Mesangial cell (primary cell): ENCODE measurements around the genes MYOZ2 and TNIP3.

- RAMPAGE, long total RNA = no peak
Measured at GRCh38 chr4:118919532-118920262, 31.0 kb downstream of the SYNPO2 start.

- RAMPAGE, long total RNA = no peak
Measured at GRCh38 chr4:118938823-118939927, 50.5 kb downstream of the SYNPO2 start.

DNA sequence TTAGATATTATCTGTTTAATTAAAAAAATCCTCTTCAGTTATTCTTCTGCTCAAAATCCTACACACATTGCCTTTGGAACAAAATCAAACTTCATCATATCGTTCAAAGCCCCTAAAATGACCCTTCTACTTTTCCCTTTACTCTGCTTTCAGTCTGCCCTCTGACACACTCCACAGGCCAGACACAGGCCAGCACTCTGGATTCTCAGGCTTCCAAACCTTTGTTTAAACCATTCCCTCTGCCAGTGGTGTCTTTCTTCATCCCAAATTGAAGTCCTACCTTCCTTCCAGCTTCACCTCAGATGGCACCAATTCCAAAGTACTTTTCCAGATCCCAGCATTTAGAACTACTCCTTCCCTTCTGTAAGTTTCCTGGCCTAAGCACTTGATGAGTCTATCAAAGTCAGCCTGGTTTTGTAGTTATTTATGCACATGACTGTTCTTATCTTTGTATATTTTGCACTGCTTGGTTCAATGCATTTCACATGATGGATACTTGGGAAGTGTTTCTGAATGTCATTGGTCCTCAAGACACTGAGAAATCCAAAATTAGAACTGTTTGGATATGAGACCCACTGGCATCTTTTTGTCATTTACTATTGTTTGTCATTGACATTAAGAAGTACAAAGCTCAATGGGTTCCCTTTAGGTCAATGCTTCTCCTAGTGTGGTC is 95.8 kb downstream of the SYNPO2 start:
- RAMPAGE, long total RNA = no peak

GRCh38 chr4:118988923-118989821 is 100.5 kb downstream of the SYNPO2 start:
- RAMPAGE, long total RNA = no peak

DNA sequence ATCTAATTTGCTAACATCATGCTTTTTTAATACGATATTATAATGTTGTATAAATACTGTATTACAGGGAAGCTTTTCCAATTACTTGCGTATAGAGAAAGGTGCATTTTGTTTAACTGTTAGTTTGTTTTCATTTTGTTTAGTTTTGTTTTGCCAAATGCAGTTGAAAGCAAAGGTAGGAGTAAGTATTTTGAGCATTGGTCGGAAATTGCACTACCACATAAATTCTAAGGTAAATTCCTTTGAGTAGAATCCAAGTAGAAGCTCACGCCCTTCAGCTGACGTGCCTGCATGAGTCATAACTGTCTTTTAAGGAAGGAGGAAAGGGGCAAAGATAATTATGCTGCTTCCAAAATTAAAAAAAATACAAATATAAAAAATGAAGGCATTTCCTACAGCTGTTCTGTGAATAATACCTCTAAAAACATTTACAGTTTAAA is 110.3 kb upstream of the MYOZ2 start:
- RAMPAGE, long total RNA = no peak

DNA sequence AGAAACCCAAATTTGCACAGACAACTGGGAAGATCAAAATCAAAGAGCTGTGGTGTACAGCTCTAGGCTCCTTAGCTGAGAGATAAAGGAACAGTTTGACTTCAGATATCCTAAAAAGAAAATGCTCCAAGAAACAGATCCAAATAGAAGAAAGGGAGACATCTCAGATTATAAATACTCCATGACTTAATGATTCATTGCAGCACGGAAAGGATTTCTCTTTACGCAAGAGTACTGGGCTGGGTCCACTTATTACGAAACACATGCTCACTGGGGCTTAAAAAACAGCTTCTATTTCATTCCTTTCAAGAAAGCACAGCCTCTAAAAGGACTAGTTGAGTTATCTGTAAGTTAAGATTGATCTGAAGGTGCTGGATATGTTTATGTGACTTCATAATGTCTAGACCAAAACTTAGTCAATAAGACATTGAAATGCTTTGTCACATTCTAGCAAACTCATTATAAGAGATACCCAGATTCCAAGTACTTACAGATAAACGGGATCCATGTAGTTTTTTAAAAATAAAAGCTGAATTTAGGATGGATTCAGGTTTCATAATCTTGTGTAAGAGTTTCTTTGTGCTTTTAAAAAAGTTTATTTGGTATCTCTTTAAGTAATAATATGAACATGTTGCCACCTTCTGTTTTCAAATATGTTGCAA is 109.7 kb upstream of the MYOZ2 start:
- RAMPAGE, long total RNA = no peak

DNA sequence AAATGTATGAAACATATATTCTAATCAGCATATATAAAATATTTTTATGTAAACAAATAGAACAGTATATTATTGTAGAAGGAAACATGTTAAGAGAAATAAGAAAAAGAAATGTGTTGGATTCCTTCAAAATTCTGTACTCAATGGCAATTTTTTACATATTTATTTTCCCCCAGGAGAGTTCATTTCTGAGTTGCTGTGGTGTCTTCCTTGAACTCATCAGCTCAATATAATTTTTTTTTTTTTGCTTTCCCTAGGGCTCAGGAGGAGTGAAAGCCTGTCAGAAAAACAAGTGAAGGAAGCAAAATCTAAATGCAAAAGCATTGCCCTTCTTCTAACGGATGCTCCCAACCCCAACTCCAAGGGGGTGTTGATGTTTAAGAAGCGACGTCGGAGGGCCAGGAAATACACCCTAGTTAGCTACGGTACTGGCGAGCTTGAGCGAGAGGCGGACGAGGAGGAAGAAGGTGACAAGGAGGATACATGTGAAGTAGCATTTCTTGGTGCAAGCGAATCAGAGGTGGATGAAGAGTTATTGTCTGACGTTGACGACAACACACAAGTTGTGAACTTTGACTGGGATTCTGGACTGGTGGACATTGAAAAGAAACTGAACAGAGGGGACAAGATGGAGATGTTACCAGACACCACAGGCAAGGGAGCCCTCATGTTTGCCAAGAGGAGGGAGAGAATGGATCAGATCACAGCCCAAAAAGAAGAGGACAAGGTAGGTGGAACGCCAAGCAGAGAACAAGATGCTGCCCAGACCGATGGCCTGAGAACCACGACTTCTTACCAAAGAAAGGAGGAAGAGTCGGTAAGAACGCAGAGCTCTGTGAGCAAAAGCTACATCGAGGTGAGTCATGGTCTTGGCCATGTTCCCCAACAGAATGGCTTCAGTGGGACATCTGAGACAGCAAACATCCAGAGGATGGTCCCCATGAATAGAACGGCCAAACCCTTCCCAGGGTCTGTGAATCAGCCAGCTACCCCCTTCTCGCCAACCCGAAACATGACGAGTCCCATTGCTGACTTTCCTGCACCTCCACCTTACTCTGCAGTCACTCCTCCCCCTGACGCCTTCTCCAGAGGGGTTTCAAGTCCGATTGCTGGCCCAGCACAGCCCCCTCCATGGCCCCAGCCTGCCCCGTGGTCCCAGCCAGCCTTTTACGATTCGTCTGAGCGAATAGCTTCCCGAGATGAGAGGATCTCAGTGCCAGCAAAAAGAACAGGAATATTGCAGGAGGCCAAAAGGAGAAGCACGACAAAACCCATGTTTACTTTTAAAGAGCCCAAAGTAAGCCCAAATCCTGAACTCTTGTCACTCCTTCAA is 105.6 kb upstream of the MYOZ2 start:
- RAMPAGE, long total RNA = no peak

DNA sequence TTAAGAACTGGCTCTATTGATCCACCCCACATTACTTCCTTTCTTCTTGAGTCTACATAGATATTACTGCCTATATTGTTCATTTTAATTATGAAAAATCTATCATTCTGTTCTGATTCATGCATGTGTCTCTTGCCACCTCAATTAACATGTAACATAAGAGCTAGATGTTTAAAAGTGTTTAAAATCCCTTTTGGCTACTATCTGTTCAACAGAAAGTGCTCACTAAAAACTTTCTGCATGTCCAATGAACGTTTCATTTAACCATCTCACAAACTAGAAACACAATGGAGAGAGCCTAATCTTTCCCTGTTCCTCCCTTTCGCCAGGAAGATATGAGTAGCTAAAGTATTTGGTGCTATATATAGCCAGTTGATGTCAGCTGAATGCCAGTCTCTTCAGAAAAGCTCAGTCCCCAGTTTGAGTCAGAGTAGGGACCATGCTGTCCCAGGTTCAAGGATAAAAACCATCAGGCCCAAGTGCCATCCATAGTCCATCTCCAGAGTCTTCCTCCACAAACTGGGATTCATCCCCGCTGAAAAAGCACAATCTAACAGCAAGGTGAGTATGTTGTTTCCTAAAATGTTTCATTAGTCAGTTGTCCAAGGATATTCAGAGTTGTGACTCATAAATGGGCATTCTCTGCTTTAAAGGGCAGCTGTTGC is at the start of gene MYOZ2:
Gene MYOZ2 (plus strand): TSS at position 411 of the 665 bp plus-strand sequence.
- RAMPAGE, long total RNA = no peak

- RAMPAGE, long total RNA = no peak
Measured at GRCh38 chr4:119137924-119138604, 2.4 kb downstream of the MYOZ2 start.

GRCh38 chr4:119189553-119190160 is 22.9 kb upstream of the USP53 start:
- RAMPAGE, long total RNA = no peak

- RAMPAGE, long total RNA = no peak
Measured at GRCh38 chr4:121163810-121164529, at the start of gene TNIP3. TSS of gene TNIP3 (minus strand) at chr4:121164321.

DNA sequence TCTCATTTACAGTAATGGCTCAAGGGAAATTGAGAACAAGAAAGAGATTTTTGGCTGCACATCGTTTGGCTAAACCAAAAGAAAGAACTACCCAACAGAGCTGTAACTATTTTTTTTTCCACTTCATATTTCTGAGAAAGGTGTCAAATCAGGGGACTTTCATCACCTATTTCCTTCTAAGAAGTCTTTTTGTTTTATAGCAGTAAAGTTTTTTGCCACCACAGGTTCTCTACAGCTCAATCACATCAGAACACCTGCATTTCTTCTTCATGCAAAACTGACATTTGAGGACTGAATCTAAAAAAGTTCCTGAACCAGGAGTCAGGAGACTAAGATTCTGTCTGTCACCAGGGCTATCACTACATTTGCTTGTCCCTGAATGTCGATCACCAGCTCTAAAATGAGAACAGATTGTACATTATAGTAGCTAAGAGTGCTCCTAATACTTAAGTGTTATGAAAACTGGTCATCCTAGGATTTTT is 57.6 kb upstream of the TNIP3 start:
- RAMPAGE, long total RNA = no peak

DNA sequence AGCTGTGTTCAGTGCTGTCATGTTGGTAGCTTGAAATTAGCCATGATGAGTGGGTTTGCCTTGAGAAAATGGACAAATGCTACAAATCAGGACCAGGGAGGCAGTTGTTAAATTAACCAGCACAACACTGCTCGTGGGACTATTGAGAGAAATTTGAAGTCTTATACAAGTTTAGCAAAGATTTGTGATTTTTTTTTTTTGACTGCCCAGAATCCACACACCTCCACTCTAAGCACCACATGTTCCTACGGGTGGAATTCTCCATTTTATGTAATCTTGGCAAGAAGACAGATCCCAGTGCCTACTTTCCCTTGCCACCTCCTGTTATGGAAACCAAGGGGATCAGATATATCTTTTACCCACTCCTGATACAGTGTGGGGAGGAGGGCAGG is 2.4 kb upstream of the SMIM43 start:
- RAMPAGE, long total RNA = no peak

- RAMPAGE, long total RNA = no peak
Measured at GRCh38 chr4:122295703-122296480, 82.9 kb upstream of the ADAD1 start.

GRCh38 chr4:123340119-123340791 is 56.3 kb upstream of the SPRY1 start:
- RAMPAGE, long total RNA = no peak

GRCh38 chr4:123351632-123352274 is 44.8 kb upstream of the SPRY1 start:
- RAMPAGE, long total RNA = no peak

DNA sequence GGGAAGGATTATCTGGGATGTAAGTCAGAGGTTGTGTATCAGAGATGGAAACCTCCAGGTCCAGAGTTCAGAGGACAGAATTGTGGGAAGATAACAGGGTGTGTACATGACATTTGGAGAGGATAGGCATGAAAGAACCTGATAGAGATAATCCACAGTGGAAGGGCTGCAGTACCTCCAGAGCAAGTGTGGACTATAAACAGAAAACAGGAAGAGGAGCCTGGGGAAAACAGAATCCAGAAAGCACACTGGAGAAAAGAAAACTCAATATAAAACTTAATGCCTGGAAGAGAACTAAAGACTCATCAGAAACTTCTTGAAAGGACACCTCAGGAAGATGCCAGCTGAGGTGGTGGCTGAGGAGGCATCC is 262.8 kb downstream of the SPRY1 start:
- RAMPAGE, long total RNA = no peak

DNA sequence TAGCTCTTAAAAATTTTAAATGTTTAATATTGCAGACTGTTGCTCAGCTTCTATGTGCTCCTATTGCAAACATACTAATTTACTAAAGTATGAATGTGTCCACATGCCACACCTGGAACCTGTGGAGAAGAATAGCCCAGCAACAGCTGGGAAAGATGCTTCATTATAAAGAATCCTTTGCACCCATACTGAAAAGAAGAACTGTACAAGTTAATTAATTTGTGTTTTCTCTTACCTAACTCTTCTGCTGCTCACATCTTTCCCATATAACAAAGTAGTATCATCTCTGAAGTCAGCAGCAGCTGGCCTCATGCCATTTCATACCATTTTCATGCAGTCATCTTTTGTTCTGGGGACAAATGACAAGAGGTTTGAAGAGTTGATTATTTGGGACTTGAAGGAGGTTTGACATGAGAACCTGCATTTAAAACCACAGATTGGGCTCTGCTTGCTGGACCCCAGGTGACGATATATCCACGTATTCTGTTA is 430.2 kb downstream of the SPRY1 start:
- RAMPAGE, long total RNA = no peak

GRCh38 chr4:123892775-123893584 is 496.4 kb downstream of the SPRY1 start:
- RAMPAGE, long total RNA = no peak

DNA sequence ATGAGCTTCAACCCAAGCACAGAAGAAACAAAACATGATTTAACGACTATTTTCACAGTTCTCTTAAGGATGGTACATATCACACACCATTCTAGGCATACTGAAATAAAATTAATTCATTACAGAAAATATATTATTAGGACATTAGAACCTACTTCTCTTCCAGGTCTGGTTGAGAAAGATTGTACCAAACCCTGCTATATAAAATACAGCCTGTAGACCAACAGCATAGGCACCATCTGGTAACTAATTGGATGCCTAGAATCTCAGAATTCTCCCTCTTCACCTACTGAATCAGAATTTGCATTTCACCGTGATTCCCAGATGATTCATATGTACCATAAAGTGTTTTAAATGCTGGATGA is 280.2 kb downstream of the ANKRD50 start:
- RAMPAGE, long total RNA = no peak